Measurements from ENCODE around the gene ALPI.

DNA sequence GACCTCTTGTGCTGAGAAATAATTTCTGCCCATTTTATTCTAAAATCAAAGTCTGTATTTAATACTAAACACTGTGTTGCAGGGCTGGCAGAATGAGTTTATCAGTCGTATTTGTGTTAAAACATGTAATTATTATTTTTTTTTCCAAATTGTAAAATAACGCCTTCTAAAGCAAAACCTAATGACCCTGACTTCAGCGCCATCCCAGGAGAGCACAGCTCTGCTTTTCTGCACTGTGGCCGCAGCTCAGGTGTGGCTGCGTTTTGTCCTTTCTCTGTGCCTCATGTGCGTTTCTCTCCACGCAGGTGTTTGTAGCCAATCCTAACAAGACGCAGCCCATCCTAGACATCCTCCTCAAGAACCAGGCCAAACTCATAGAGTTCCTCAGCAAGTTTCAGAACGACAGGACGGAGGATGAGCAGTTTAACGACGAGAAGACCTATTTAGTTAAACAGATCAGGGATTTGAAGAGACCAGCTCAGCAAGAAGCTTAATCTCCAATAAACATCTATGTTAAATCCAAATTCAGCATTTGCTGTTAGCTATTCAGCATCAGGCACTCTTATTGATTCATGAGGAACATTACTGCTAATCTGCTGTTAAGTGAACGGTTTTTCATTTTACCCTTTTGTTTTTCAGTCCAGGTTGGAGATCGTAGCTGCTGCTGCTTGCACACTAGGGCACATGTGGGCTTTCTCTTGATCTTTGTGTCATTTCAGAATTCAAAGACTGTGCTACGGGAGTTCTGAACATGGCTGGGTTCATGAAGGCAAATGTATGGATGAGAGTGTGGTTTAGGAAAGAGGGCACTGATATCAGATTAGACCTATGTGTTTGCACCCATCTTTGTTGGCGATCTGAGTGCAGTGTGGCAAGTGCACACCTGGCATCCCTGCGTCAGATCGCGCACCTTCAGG lies 46.3 kb upstream of the ITM2C start:
- RRBS: no CpG with 5 or more reads among the region's 19 CpGs

GRCh38 chr2:230869381-230869694 lies 4.6 kb downstream of the ITM2C start:
- RRBS: no CpG with 5 or more reads among the region's 6 CpGs

- RRBS: no CpG with 5 or more reads among the region's 9 CpGs
These were observed 14.1 kb downstream of the ITM2C start for GRCh38 chr2:230878769-230879289.

GRCh38 chr2:230886720-230887280 lies 22.1 kb downstream of the ITM2C start:
- RRBS: no CpG with 5 or more reads among the region's 17 CpGs

- RRBS: no CpG with 5 or more reads among the region's 6 CpGs
These were observed 29.2 kb downstream of the GPR55 start for GRCh38 chr2:230895610-230896396.

GRCh38 chr2:231181778-231182196 lies 16.6 kb upstream of the ARMC9 start:
- RRBS: no CpG with 5 or more reads among the region's 8 CpGs

- RRBS: no CpG with 5 or more reads among the region's 7 CpGs
These were observed 96.1 kb upstream of the B3GNT7 start for GRCh38 chr2:231299347-231299921.

GRCh38 chr2:231425684-231426770 lies 30.5 kb downstream of the B3GNT7 start:
- RRBS: 57% methylated on average over 3 of the region's 23 CpGs

DNA sequence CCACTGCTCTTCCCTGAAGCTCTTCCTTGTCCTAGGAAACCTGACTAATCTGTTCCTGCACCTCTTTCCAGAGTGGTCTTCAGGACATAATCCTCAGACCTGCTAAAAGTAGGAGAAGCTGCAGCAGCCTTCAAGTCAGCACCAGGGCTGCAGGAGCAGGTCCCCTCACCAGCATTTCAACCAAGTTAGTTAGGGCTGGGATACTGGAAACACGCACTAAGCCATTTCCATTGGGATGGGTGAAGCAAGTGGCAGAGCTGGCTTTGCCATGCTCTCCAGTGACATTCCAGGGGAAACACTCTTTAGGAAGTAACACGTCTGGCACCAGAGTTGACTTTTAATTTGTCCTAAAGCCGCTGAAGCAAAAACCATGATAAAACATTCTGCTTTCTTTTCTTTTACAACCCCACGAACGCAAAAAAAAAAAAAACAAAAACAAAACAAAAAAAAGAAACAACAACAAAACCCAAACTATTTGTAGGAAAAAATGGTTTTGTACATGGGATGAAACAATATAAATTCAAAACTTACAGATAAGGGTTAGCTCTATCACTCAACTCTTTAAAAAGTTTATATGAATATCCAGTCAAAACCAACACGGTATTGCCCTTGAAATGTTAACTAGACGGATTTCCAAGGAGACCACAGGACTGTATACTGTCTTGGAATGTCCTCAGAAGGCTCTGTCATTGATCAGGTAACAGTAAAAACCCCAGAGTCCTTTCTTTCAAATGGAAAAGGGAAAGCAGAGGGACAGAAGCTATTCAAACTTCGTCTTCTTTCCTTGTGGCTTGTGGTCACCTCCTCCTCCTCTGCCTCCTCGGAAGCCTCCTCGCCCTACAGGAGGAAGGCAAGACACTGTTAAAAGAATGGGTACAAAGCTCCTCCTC lies 9.6 kb downstream of the NCL start:
- RRBS: no CpG with 5 or more reads among the region's 10 CpGs

GRCh38 chr2:231463019-231463565 lies 1.2 kb downstream of the NCL start:
- RRBS: no CpG with 5 or more reads among the region's 4 CpGs

GRCh38 chr2:231642427-231643574 lies 50.1 kb downstream of the TEX44 start:
- RRBS: 5% methylated on average over 5 of the region's 33 CpGs

- RRBS: no CpG with 5 or more reads among the region's 9 CpGs
These were observed 34.9 kb upstream of the PTMA start for GRCh38 chr2:231673335-231673893.

- RRBS: 7% methylated on average over 16 of the region's 56 CpGs
These were observed 943 bp upstream of the PTMA start for GRCh38 chr2:231707216-231707947.

GRCh38 chr2:232301142-232301559 lies 77.4 kb upstream of the ALPP start:
- RRBS: no CpG with 5 or more reads among the region's 5 CpGs

GRCh38 chr2:232319847-232320277 lies 58.7 kb upstream of the ALPP start:
- RRBS: no CpG with 5 or more reads among the region's 7 CpGs

GRCh38 chr2:232321296-232321736 lies 57.2 kb upstream of the ALPP start:
- RRBS: no CpG with 5 or more reads among the region's 15 CpGs

DNA sequence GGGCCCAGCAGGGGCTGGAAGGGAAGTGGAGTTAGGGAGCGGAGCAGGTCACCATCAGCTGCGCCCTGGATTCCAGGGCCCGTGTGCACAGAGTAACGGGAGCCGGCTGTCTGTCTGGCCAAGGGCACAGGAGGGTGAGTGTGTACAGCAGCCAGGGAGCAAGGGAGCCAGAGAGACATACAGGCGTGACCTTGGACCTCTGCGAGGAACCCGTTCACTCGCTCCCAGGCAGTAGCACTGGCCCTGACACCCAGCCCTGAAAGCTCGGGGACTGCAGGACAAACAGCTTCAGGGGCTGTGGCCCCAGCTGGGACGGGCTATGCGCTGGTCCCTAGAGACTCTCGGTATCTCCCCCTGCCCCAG lies 46.3 kb upstream of the ALPP start:
- RRBS: no CpG with 5 or more reads among the region's 13 CpGs

- RRBS: 0% methylated on average over 2 of the region's 12 CpGs
These were observed at the start of gene ALPI for GRCh38 chr2:232455874-232456387. Gene ALPI, plus strand, starts transcription at chr2:232456153.

GRCh38 chr2:232501599-232502059 lies 14.0 kb upstream of the ECEL1 start:
- RRBS: no CpG with 5 or more reads among the region's 4 CpGs

- RRBS: 9% methylated on average over 22 of the region's 46 CpGs
These were observed 2.2 kb downstream of the PRSS56 start for GRCh38 chr2:232522316-232522868.